Osteocyte (in vitro differentiated cells): ENCODE results near the genes BLCAP and VSTM2L.

- PRO-cap: no peak
Measured at GRCh38 chr20:36988305-36989313, 37.1 kb upstream of the SAMHD1 start.

DNA sequence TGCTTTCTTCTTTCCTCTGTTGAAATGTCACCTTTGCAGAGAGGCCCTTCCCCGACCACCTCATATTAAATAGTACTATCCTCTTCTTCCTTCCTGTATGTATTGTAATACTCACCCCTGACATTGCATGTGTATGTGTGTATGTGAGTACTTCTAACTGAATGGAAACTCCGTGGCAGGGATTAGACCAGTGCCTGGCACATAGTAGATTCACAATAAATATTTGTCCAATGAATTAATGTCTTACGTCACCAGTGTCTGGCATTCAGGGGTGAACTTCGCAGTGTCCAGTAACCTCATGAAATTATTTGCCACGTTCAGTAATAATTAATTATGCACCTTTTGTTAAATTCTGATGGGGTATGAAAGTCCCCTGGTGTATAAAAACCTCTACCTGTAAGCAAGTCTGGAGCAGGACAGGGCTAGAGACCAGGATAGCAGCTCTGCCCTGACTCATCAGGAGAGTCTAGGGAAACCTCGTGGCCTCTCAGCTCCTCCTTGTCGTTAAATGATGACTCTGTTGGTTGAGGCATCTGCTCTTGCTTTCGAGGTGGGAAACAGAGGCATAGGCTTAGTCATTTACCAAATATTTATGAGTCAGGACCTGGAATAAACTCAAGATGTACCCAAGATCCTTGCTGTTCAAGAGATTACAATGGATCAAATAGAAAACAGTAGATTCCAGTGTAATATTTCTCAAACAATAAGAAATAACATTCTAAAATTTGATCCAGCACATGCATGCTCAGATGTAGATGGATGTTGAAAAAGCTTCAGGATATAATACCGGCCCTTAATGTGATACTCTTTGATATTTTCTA, 5.4 kb downstream of the MANBAL start:
- PRO-cap: no peak

- PRO-cap: no peak
Measured at GRCh38 chr20:37316130-37316977, 26.9 kb downstream of the MANBAL start.

- PRO-cap: no peak
Measured at GRCh38 chr20:37405132-37405530, 59.2 kb downstream of the SRC start.

DNA sequence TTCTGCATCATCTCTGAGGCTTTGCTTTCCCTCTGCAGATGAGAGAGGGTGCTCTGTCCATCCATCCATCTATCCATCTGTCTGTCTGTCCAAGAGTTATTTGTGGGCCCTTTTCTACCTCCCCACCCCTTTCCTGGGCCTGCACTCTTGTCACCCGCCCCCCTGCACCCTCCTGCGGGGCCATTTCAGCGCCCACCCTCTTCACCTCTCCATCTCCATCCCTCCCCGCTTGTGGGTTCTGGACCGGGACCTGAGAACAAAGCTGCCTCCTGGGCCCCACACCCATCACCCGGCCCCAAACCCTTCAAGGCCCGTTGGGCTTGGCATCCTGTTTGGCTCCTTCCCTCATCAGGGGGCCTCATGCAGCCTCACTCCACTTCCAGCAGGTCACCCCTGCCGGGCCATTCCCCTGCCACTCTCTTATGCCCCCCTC, 67.3 kb downstream of the SRC start:
- PRO-cap: no peak

- PRO-cap: no peak
Measured at GRCh38 chr20:37418418-37418617, 72.4 kb downstream of the SRC start.

DNA sequence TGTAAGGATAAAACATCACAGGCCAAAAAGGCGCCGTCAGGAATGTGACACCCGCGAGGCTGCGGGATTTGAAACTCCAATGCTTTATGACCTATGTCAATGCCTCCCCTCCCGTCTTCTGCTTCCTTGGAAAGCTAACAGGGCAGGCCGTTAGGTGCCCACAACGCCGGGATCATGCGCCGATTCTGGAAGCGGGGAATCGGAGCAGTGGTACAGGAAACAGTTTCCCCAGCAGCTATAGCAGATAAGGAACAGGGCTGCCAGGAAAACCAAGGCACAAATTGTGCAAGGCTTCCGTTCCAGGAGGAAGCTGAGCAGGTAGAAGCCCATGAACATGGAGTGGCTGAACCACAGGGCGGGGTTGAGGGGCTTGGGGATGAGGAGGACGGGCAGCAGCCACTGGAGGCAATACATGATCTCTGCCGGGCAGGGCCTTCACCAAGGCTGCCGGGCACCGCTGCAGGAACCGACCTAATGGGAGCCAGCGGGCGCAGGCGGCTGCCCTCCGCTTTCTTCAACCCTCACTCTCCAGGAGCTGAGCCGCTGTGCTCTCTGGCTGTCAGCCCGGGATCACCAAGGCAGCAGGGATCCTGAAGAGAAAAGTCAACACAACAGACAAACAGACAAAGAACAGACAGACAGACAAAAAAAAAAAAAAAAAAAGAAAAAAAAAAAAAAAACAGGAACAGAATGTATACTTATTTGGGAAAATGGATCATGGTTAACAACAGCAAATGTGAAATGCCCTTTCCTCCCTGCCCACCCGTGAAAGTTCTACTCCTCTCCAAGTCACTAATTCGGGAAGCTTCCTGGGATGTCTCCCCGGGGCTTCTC, 2.1 kb upstream of the NNAT start:
- PRO-cap: no peak

- PRO-cap: no peak
Measured at GRCh38 chr20:37524127-37525551, 3.0 kb downstream of the BLCAP start.

- PRO-cap: bidirectional peak, plus-strand start at chr20:37528168, minus-strand start at chr20:37527875
Measured at GRCh38 chr20:37527413-37528003, at the start of gene BLCAP. Gene BLCAP (minus strand): TSS chr20:37527876.

- PRO-cap: unidirectional peak, plus-strand start at chr20:37903129
Measured at GRCh38 chr20:37902569-37903334, at the start of gene VSTM2L. Gene VSTM2L (plus strand): TSS chr20:37903127.

- PRO-cap: no peak
Measured at GRCh38 chr20:37983965-37984644, 49.2 kb downstream of the TTI1 start.

- PRO-cap: no peak
Measured at GRCh38 chr20:38069848-38070678, 36.5 kb downstream of the RPRD1B start.

DNA sequence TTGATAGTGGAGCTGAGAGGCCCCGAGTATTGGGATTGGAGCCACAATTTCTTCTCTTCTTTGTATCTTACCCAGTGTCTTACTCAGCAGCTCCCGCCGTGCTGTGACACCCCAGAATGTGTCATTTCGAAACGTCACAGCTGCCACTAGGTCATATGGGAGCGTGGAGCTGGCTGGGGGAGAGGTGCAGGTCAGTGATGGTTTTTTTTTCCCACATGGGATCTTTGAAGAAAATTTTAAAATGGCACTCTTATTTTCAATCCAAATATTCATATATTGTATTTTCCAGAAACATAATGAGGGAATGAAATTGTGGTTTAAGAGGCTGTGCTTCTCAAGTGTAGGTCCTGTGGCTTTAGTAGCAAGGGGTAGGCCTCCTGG, 50.2 kb downstream of the RPRD1B start:
- PRO-cap: no peak

- PRO-cap: no peak
Measured at GRCh38 chr20:38157928-38158591, 7.0 kb downstream of the TGM2 start.

DNA sequence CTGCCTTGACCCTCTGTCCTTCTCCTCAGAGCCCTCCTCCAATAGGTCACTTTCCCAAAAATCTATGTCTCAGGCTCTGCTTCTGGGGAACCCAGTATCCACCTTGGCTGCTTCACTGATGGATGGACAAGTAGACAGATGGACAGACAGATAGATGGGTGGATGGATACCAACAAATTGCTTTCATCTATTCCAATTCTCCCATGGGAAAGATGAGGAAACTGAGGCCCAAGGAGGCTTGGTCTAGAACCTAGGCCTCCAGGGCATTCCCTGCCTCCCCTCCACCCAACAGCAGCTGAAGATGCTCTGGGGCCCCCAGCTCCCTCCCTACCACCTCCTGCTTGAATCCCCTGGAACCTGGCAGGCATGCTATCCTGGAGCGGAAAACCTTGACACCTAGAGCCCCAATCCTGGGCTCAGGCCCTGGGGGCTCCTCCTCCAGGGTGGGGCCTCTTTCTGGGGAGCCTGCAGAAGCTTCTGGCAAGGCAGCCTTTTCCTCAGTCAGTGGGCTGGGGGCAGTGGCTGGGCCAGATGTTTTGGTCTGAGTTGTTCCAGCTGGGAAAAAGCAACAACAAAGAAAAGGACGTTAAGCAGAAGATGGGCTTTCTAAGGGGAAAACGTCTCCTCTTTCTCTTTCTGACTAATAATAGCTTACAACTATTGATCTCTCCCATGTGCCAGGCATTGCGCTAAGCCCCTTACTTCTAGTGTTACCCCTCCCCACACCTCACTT, 21.2 kb downstream of the KIAA1755 start:
- PRO-cap: no peak

DNA sequence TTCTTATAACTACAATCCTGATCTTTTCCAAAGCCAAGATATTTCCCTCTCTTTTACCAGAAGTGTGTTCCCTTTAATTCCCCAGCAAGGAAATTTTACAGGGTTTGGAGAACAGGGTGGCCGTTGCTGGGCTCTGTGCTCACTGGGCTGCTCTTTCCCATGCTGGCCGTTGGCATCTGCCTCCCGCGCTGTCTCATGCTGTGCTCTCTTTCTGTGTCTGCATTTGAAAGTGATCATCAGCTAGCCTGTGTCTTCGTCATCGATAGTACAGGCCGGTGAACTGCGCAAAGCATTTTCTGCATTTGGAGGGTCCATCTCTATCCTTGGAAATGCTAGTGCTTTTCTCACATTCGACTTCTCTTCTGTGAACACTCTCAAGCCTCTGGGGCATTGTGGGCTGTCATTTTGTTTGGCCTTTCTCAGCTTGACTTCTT, 30.8 kb upstream of the RALGAPB start:
- PRO-cap: no peak

DNA sequence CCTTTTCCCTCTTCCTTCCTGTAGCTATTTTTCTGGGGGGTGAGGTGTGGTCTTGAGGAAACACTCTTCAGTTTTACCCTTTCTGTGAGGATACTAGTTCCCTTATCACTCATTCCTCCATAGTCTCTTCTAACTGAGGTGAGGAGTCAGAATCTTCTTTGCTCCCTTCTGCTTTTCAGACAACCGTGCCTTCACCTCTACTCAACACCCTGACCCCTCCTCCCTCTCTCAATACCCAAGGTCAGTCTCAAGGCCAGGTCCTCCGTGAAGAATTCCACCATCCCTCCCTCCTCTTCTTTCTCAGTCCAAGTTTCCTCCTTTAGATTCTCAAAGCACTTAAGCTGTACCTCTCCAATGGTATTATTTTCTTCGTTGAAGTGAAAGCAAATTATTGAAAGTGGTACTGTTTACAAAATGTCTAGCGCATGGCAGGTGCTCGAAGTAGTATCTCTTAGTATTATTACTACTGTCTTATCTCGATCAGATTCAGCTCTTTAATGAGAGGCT, 768 bp upstream of the RALGAPB start:
- PRO-cap: no peak

GRCh38 chr20:38748579-38749074, 367 bp downstream of the ACTR5 start:
- PRO-cap: no peak

DNA sequence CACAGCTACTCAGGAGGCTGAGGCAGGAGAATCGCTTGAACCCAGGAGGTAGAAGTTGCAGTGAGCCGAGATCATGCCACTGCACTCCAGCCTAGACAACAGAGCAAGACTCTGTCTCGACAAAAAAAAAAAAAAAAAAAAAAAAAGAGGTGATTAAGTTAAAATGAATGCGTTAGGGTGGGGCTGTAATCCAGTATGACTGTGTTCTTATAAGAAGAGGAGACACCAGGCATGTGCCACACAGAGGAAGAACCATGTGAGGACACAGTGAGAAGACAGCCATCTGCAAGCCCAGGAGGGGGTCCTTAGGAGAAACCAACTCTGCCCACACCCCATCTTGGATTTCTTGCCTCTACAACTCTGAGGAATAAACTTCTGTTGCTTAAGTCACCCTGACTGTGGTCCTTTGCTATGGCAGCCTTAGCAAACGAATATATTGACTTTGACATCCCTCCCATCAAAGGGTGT, 16.0 kb upstream of the PPP1R16B start:
- PRO-cap: no peak

- PRO-cap: no peak
Measured at GRCh38 chr20:38808898-38809729, 3.6 kb downstream of the PPP1R16B start.